Measurements from ENCODE around the gene TTC4.

- RRBS, result 100% methylated on average over 2 of the region's 23 CpGs
Observed at GRCh38 chr1:54225356-54226281, 25.7 kb downstream of the MRPL37 start.

DNA sequence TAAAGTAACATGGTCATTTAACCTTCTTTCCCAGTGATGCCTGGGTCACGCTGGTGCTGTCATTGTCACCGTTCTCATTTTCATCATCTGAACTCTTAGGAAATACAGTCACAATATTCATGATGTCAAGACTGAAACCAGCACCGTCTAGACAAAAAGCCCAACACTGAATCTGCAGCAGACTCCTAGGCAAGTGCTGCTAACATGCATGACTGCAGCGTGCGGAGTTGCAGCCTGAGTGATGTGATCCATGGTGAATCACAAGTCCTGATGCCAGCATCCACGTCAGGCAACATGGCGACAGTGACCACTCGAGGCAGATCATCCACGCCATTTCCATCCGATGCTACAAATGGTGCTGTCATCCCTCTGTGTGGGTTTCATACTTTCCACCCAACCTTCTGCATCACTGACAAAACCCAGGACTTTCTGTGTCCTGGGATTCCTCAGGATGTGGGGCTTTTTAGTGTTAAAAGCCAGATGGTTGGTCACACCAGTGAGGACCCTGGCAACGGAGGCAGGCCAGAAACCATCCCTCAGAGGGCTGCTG, 37.7 kb downstream of the MRPL37 start:
- RRBS, result no CpG with 5 or more reads among the region's 11 CpGs

- RRBS, result no CpG with 5 or more reads among the region's 19 CpGs
Observed at GRCh38 chr1:54278514-54279725, 79.0 kb downstream of the MRPL37 start.

- RRBS, result no CpG with 5 or more reads among the region's 20 CpGs
Observed at GRCh38 chr1:54280289-54281171, 80.6 kb downstream of the MRPL37 start.

DNA sequence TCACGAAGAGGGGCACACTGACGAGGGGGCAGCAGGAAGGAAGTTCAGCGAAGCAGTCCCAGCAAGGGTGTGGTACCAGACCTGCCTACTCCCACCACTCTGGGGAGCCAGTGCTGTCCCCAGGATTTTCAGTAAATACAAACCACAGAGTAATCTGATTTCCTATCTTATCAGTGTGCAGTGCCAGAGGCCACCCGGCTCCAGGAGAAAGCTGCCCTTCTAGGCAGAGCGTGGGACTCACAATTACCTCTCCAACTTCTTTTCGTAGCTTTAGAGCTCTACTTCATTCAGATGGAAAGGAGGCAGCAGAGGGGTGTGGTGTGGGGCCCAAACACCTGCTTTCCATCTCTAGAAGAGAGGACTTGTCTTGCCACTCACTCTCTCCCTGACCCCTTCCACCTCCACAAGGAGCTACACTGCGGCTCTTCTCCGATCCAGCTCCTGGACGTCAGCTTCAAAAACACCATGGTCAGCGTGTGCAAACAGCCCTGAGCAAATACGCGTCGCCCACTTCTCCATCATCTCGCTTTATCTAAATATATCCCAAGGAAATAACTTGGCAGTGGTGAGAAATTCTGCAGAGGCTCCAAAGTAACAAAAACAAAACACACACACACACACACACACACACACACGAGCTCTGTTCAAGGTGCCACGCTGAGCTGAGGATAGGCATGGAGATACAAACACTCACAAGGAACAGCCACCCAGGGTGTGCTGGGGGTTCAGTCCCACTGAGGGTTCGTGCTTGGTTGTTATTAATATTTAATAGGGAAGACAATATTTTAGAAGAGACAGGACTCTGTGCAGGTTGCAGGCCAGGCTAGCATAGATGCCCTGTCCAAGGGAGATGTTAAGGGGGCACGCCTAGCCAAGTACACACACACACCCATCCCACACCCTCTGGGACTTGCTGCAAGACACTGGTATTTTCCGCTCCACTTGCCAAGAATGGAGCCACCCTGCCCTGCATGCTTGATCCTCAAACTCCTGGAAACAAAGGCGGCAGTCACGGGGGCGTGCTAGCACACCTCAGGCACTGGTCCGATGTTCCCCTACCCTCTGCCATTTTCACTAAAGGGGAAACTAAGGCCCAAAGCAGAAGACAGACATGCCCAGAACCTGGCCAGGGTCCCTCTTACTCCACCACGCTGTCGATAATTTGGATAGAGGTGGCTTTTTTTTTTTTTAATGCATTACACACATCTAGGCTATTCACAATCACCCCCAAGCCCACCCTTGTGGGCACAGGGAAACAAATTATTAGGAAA, 98.8 kb downstream of the MRPL37 start:
- RRBS, result no CpG with 5 or more reads among the region's 25 CpGs

GRCh38 chr1:54327213-54328033, 127.5 kb downstream of the MRPL37 start:
- RRBS, result no CpG with 5 or more reads among the region's 13 CpGs

DNA sequence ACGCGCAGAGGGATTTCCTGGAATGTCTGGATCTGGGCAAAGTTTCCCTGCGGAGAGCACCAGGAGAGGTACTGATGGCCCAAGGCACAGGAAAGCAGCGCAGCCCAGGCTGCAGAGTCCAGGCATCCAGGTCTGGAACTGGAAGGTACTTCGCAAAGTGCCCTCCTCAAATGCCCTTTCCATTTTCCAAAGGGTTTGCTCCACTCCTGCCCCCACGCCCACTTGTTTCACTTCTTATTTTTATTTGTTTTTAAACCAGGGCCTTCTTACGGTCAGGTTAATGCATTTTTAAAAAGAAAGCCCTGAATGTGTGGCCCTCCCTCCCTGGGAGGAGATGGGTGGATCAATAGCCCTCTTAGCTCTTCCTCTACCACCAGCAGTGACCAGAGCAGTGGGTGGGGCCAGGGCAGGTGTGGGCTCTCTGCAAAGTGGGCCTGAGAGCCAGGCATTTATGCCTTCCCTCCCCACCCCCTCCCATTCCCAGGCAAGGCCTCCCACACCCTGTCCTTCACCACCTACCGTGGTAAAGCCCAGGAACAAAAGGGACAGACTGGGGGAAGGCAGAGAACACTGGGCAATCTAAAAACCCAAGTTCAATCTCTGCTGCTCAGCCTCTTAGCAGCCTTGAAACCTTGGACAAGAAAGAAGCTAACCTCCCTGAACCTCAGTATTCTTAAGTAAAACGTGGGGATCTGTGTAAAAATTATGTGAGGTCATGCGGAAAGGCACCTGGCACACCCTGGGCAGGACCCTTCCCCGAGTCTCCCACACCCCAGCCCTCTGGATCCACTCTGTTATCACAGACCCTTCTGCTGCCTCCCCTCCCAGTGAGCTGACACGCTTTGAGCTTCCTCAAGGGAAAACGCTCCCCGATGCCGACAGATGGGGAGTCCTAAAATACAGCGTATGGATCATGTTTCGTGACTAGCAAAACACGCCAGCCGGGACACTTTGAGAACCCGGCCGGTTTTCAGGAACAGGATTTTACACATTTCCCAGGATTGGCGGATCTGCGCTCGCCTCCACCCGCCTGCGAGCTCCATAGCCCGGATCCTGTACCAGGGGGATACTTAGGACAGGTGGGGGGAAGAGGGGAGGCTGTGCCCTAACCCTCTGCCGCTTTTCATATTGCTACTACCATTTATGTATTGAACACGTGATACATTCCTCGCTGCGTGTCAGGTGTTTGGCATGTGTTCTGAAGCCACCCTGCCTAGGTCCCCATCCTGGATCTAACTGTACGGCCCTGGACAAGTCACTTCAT, 142.5 kb downstream of the MRPL37 start:
- RRBS, result no CpG with 5 or more reads among the region's 32 CpGs

DNA sequence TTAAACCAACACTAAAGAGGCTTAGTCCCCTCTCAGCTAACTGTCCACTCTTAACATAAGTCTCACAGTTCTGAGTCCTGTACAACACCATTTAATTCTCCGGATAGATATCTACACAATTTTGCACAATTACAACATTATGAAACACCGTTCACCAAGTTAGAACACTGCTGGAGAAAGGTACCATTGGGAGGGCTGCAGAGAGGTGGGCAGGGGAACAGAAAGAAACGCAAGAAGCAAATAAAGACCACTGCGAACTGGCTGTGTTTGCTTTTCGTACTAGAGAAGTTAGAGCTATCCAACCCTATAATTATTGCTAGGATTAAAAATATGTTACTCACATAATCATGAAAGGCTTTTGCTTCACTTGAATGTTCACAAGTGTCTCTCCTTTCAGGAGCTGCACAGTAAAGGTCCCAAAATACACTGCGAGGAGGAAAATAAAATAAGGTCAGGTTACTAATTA, 146.5 kb upstream of the ACOT11 start:
- RRBS, result no CpG with 5 or more reads among the region's 6 CpGs

DNA sequence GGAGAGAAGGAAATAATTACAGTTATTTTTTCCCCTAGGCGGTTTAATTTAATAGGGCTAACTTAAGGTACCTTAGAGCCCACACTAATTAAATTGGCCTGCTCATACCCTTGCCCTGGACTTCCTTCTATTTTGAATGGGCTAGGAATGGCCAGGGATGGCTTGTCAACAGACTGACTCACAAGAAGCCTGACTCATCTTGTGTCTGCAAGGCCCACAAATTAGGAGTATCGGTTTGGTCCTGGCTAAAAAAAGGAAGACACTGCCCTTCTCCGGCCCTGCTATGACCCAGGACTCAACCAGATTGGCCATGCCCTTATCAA, 139.8 kb upstream of the ACOT11 start:
- RRBS, result no CpG with 5 or more reads among the region's 3 CpGs

GRCh38 chr1:54715230-54716491, at the start of gene TTC4:
TSS of gene TTC4 (plus strand) at chr1:54715861.
- RRBS, result no CpG with 5 or more reads among the region's 58 CpGs

DNA sequence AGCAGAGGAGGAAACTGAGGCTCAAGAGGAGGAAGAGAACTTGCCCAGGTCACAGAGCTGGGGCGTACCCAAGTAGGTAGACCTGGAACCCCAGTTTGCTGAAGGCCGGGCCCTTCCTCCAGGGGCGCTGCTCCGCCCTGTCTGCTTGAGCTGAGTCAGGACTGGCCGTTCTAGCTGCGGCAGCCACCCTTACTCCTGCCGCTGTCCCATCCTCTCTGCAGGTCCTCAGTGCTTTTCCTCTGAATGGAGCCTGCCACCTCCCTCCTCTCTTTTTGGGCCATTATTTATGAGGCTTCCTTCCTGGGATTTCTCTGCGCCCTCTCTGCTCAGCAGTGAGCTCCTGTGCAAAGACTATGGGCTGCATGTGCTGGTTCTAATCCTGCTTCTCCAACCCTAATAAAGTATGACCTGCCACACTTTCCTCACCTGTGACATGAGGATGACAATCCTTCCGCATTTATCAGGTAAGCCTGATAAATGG, 404 bp upstream of the TTC22 start:
- RRBS, result no CpG with 5 or more reads among the region's 9 CpGs

DNA sequence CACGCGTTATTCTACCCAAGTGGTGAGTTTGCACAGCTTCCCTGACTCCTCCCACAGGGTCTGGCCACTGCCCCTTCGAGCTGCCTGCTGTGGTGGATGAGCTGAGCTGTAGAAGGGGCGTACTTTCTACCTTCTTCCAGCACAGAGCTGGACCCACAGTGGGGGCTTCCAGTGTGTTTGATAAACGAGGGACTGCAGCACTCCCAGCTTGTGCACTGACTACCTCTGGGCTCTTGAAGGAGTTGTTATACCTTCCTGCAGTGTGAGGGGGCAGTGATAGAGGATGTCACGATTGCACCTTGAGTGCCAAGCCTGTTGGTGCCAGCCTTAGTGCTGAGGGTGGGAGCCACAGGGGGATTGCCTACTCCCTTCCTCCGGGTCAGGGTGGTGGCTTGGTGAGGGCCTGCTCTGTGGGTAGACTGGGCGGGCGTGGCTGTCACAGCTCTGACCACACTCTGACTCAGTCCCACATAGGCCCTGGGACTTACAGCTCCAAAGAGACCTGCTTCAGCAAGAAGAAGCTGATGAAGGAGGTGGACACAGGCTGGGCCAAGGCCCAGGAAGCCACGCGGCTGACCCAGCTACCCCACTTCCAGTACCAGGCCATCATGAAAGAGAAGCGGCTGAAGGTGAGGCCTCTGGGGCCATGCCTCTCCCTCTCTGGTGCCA, 1.3 kb downstream of the LEXM start:
- RRBS, result no CpG with 5 or more reads among the region's 12 CpGs

DNA sequence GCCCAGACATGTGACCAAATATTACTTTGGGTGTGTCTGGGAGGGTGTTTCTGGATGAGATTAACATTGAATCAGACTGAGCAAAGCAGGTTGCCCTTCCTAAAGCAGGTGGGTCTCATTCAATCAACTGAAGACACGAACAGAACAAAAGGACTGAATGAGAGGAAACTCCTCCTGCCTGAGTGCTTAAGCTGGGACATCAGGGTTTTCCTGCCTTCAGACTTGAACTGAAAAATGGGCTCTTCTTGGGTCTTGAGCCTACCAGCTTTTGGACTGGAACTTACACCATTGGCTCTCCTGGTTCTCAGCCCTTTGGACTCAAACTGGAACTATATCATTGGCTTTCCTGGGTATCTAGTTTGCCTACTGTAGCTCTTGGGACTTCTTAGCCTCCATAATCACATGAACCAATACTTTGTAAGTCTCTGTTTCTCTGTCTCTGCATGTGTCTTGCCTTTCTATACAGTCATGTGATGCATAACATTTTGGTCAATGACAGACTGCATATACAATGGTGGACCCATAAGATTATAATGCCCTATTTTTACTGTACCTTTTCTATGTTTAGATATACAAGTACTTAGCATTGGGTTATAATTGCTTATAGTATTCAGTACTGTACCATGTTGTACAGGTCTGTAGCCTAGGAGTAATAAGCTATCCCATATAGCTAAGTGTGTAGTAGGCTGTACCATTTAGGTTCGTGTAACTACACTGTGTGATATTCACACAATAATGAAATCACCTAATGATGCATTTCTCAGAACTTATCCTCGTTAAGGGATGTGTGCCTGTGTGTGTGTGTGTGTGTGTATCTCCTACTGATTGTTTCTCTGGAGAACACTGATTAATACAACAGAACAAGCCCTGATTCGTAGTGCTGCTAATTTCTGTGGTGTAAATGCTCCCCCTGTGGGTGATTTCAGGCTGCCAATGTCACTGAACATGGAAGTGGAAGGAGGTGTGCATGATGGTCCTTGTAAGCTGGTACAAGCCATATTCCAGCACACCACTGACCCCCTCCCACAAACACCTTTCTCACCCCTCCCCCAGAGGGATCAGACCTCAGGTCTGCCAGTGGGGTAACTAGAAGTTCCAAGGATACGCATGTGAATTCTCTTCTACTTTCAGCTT, 39.3 kb downstream of the DHCR24 start:
- RRBS, result no CpG with 5 or more reads among the region's 5 CpGs

DNA sequence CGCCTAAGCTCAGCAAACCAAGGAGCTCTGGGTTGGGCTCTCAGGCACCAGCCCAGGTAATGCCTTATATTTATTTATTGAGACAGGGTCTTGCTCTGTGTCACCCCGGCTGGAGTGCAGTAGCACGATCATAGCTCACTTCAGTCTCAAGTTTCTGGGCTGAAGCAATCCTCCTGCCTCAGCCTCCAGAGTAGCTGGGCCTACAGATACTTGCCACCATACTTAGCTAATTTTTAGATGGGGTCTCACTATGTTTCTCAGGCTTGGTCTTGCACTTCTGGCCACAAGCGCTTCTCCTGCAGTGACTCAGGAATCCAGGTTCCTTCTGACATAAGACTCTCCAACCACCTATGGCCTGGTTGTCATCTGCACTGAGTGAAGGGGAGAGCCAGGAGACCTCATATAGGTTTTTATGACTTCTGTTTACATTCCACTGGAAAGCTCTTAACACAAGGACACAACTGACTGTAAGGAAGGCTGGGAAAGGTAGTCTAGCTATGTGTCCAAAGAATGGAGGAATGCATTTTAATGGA, 38.2 kb downstream of the DHCR24 start:
- RRBS, result no CpG with 5 or more reads among the region's 4 CpGs

DNA sequence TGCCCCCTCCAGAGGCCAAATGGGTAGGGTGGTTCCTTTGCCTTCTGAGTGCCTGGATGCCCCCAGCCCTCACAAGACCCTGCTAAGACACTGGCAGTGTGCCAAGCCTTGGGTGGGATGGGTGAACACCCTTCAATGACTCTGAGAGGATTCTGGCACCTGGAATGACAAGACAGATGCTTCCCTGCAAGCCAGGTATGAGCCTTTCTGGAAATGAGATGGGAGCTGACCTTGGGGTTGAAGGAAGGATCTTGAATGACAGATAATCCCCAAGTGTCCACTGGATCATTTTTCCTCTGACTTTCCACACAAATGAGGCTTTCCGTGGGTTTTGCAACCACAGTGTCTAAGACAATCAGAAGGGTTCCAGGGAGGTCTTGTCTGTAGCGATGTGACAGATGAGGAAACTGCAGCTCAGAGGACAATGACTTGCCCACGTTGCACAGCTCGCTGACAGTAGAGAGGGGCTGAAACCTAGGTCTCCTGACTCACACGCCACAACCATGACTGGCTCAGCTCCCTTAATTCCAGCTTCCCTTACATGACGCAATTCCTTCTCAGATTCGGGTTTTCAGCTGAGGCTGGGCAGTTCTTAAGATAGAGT, 36.5 kb downstream of the DHCR24 start:
- RRBS, result no CpG with 5 or more reads among the region's 7 CpGs

GRCh38 chr1:54871189-54871970, 15.6 kb downstream of the DHCR24 start:
- RRBS, result no CpG with 5 or more reads among the region's 16 CpGs

DNA sequence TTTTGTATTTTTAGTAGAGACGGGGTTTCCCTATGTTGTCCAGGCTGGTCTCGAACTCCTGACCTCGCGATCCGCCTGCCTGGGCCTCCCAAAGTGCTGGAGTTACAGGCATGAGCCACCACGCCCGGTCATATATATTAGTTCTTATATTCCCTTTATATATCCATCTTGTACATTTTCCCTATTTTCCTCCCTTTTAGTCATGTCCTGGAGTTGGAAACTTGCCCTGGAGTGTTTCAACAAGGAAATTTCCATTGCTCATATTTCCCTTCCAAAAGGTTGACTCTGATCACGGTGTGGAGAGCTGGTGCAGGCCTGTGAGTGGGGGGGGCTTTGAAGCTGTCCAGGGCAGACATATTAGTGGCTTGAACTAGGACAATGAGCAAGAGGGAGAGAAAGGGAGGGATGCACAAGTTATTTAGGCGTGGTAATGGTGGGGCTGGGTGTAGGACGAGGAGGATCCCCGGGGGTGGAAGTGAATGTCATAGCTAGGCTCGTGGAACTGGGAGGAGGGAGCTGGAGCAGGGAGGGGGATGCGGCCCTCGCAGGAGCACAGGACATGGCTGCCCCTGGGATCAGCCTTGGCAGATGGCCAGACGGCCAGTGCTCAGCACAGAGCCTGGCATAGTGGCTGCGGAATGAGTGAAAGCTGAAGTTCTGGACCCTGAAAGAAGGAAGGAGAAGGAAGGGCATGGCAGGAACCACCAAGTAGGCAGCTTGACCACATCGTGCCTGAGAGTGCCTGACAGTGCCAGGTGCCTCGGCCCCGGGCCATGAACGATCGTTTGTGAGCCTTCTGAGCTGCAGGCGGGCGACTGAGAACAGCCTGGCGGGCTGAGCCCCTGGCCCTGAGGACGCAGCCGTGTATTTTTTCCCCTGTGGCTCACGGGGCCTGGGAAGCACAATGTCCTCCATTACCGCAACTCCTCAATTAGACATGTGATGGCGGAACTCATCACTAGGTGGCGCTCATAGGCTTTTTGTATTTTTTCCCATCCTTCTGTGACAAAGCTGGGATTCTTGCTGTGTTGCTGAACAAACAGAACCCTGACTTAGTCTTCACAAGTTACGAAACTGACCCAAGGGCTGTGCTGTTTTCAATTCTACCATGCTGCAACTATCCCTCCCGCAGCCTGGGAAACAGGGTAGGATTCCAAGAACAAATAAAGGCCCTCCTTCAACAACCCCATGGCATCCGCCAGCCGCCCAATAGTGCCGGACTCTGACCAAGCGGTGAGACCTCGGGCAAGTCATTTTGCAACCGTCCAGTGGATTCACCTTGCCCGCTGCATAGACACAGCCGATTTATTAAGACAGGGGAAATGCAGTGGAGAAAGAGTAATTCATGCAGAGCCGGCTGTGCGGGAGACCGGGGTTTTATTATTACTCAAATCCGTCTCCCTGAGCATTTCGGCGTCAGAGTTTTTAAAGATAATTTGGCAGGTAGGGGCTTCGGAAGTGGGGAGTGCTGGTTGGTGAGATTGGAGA, 30.0 kb upstream of the TMEM61 start:
- RRBS, result no CpG with 5 or more reads among the region's 47 CpGs

DNA sequence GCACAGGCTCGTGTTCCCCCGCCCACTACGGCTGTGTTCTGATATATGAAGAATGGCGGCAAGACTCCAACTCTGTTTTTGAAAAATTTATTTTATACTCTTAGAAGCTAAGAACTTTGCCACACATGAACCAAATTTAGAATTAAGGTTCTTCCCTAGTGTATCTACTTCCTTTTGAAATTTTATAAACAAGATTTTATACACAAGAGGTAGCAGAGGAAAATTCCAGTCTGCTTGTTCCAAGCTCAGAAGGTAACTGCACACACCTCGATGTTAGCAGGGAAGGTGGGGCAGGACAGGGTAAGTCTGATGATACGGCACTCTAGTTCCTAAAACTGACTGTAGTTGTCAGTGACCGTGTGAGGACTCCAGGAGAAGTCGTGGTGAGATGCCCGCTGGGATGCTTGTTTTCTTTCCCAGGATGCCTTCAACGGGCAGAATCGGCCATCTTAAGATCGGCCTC, 27.0 kb downstream of the PCSK9 start:
- RRBS, result no CpG with 5 or more reads among the region's 12 CpGs

GRCh38 chr1:55073720-55074294, 34.5 kb downstream of the PCSK9 start:
- RRBS, result no CpG with 5 or more reads among the region's 3 CpGs

DNA sequence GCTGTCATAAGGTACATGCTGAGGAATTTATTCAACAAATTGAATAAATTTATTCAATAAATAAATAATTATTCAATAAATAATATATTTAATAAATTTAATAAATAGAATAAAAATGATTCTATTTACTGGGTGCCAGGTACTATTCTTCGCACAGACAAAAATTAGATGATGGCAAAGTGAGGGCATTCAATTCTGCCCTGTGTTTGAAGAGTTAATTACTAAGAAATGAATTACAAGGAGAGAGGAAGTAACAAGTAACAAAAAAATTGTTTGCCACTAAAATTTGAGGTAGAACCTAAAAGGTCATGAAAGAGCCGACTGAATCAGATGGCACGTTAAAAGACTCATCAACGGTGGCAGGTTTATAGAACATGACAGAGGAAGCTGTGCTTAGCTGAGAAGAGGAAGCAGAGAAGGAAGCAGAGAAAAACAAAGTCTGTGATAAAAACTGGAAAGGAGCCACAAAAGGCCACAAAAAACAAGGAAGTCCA, 2.2 kb upstream of the USP24 start:
- RRBS, result no CpG with 5 or more reads among the region's 4 CpGs

Data from UCH-1 (cell line).